Ovary (tissue), 7 donors: Measurements from ENCODE around the gene SPACA9.

DNA sequence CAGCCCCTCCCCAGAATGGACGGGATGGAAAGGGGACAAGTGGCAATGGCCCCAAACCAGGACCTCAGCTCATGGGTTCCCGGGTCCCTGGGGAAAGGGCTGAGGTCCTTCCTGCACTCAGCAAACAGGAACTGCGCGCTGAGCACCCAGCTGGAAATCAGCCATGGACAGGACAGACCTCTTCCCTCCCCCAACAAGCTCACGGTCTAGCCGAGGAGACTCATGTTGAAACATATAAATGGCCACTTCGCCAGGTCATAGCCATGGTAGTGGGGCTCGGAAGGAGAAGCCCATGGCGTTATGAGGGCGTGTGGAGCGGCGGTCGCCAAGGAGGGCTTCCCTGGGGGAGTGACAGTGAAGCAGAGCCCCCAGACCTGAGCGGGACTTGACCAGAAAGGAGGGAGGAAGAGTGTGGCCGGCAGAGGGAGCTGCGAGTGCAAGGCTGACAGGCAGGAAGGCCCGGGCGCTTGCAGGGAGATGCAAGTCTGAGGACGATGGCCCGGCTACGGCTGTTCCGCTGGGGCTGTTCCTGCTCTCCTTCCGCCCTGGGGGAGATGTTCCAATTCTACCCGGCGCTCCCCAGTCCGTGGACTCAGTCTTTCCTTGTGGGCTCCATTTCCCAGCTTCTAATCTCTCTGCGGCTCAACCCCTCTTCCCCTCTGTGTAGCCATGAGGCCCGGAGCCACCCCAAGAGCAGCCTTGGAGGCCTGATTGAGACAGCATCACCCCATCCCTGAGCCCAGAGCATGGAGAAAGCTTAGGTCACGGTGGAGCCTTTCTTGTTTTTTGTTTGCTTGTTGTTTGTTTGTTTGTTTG is 43.9 kb upstream of the PRRC2B start:
- PRO-cap, 7 experiments: no peak in any of the 7 experiments
- RAMPAGE, long total RNA, 2 experiments: no peak in any of the 2 experiments

DNA sequence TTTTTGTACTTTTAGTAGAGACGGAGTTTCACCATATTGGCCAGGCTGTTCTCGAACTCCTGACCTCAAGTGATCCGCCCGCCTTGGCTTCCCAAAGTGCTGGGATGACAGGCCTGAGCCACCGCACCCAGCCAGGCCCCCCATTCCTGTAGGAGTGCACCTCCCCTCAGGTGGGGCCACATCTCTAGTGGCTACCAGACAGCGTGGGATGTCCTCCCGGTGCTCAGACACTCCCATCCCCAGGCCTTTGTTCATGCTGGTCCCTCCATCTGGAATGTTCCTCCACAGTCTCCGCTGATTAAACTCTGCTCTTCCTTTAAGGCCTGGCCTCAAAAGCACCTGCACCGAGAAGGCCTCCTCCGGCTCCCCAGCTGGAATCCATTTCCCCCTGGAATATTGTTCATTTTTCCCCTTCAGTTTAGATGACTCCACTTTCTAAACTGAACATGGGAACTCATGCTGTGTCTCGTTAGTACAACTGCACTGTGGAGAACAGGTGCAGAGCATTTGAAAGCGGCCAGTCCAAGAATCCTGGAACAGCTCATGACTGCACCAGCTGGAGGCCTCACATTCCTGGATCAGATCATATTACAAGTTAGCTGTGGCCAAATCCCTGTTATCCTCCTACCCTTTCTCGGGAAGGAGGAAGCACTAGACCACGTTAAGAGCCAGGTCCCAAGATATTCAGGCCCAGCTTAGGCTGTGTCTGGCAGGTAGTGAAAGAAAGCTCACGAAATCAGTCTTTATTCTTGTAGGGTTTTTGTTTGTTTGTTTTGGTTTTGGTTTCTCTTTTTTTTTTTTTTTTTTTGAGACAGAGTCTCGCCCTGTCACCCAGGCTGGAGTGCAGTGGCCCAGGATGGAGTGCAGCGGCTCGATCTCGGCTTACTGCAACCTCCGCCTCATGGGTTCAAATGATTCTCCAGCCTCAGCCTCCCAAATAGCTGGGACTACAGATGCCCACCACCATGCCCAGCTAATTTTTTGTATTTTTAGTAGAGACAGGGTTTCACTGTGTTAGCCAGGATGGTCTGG is 10.8 kb upstream of the PRRC2B start:
- PRO-cap, 7 experiments: peak in 2 of 7 experiments; most common plus-strand start position 683 of the sequence (in 2)
- RAMPAGE, long total RNA, 2 experiments: no peak in any of the 2 experiments

DNA sequence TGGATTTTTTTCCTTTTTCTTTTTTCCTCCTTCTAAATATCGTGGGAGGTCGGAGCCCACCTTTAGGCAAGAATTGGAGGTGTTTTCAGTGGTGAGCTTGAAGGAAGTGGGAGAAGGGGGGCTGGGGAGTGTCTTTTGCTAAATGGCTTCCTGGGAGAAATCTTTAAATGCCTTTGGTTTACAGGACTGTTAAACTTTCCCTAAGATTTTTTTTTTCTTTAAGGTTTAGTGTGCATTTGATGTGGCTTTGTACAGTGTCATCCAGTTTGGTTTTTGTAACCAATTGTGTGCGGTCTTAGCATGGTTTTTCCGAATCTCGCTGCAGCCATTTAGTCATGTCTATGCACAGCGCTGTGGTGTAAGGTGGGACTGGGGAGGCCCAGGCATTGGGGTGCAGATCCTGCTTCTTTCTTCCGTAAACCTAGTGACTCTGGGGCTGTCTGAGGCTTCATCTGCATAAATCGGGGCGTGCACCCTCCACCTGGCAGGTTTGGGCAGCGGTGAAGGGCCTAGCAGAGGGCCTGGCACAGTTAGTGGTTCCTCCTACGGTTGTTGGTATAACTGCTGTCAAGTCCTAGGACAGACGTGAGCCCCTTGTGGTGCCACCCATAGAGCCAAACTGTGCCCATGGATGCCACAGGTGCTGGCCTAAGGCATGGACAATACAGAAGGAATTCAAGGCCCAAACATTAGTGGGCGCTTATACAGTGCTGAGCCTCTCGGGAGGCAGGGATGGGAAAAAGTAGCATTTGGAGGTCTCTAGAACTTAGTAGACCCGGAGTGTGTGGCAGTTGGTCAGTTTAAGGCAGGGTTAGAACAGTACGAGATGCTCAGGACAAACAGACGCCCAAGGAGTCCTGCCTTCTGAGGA is 1.4 kb downstream of the PRRC2B start:
- PRO-cap, 7 experiments: peak in 2 of 7 experiments; most common minus-strand start position 75 of the sequence (in 2)
- RAMPAGE, long total RNA, 2 experiments: no peak in any of the 2 experiments

- PRO-cap, 7 experiments: no peak in any of the 7 experiments
- RAMPAGE, long total RNA, 2 experiments: no peak in any of the 2 experiments
These were observed 53.1 kb downstream of the PRRC2B start for GRCh38 chr9:131446885-131447527.

- PRO-cap, 7 experiments: no peak in any of the 7 experiments
- RAMPAGE, long total RNA, 2 experiments: no peak in any of the 2 experiments
These were observed 47.8 kb upstream of the POMT1 start for GRCh38 chr9:131454963-131455245.

DNA sequence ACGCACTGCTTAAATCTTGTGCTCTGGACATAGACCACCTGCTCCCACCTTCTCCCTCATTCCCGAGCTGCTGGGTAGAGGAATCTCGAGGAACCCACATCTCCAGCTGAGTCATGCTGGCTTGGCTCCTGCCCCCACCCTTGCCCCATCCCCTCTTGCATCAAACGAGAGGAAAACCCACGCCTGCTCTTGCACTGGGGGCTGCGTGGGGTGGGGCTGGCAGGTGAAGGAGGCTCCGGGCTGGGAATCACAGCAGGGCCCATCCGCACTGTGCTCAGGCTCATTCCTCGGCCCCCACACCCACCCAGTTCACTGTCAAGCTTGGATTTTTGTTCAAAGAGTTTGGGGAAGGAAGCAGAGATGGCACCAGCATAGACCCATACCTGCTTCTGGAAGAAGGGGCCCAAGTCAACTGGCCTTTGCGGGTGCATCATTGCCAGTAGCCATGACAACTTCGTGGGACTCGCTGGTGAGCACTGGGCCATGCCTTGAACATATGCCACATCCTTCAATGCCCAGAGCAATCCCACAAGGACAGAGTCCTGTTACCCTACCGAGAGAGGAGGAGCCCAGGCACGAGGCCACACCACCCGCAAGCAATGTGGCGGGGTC is 48.3 kb downstream of the PRRT1B start:
- PRO-cap, 7 experiments: no peak in any of the 7 experiments
- RAMPAGE, long total RNA, 2 experiments: no peak in any of the 2 experiments

DNA sequence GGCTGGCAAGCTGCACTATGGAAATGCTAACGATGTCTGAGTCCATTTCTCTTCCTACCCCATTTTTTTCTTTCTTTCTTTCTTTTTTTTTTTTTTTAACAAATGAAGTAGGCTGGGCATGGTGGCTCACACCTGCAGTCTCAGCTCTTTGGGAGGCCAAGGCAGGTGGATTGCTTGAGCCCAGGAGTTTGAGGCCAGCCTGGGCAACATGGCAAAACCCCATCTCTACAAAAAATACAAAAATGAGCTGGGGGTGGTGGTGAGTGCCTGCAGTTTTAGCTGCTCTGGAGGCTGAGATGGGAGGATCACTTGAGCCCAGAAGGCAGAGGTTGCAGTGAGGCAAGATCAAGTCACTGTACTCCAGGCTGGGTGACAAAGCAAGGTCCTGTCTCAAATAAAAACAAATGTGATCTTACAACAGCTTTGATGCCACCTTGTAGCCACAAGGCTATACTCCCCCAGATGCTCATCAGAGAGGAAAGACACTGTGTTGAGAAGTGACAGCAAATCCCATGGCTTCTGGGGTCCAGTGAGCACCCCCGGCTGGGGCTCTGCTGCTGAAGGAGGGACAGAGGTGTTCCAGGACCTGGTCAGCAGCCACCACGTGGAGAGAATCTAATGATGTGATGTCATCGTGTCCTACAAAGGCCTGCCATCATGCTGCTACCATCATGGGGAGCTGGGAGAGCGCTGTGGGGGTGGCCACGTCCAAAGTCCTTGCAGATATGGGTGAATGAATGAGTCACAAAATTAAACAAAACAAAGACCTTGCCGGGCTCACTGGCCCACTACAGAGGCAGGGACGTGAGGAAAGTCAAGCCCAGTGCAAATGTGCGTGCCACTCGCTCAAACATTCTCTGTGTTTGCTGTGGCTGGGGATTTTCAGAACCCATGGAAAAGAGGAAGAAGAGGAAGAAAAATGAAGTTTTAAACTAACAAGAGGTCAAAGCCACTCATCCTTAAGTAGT is 60.6 kb downstream of the PRRT1B start:
- PRO-cap, 7 experiments: no peak in any of the 7 experiments
- RAMPAGE, long total RNA, 2 experiments: no peak in any of the 2 experiments

DNA sequence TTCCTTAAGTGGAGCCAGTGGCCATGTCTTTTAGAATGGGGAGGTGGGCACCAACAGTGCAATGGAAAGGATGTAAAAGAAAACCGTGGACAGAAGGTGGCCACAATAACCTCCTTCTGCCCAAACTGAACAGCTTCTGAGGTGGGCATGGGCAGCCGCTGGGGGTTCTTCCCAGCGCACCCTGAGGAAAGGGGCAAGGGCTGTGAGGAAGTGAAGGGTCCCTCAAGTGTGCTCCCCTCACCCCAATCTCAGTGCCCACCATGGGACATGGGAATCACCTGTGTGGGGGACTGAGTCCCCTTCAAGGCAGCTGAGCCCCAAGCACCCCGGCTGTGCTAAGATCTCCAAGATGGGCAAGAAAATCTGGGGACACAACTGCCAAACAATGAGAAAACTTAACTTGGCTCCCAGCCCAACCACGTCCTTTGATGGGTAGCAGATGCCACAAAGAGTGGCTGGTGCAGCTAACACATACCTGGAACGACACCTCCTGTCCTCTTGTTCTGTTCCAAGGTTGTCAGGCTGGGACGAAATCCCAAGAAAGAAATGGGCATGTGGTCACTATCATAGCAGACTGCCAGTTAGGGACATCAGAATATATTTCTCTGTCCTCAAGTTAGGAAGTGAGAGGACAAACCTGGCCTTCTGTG is 63.7 kb downstream of the RAPGEF1 start:
- PRO-cap, 7 experiments: no peak in any of the 7 experiments
- RAMPAGE, long total RNA, 2 experiments: no peak in any of the 2 experiments

GRCh38 chr9:131681466-131682232 is 58.2 kb downstream of the RAPGEF1 start:
- PRO-cap, 7 experiments: no peak in any of the 7 experiments
- RAMPAGE, long total RNA, 2 experiments: no peak in any of the 2 experiments

- PRO-cap, 7 experiments: no peak in any of the 7 experiments
- RAMPAGE, long total RNA, 2 experiments: no peak in any of the 2 experiments
These were observed 14.7 kb downstream of the RAPGEF1 start for GRCh38 chr9:131725123-131725645.

- PRO-cap, 7 experiments: no peak in any of the 7 experiments
- RAMPAGE, long total RNA, 2 experiments: no peak in any of the 2 experiments
These were observed 5.7 kb downstream of the RAPGEF1 start for GRCh38 chr9:131733961-131734726.

- PRO-cap, 7 experiments: no peak in any of the 7 experiments
- RAMPAGE, long total RNA, 2 experiments: no peak in any of the 2 experiments
These were observed 23.8 kb downstream of the NTNG2 start for GRCh38 chr9:132185605-132186190.

- PRO-cap, 7 experiments: no peak in any of the 7 experiments
- RAMPAGE, long total RNA, 2 experiments: no peak in any of the 2 experiments
These were observed 60.9 kb downstream of the GTF3C4 start for GRCh38 chr9:132731241-132731574.

DNA sequence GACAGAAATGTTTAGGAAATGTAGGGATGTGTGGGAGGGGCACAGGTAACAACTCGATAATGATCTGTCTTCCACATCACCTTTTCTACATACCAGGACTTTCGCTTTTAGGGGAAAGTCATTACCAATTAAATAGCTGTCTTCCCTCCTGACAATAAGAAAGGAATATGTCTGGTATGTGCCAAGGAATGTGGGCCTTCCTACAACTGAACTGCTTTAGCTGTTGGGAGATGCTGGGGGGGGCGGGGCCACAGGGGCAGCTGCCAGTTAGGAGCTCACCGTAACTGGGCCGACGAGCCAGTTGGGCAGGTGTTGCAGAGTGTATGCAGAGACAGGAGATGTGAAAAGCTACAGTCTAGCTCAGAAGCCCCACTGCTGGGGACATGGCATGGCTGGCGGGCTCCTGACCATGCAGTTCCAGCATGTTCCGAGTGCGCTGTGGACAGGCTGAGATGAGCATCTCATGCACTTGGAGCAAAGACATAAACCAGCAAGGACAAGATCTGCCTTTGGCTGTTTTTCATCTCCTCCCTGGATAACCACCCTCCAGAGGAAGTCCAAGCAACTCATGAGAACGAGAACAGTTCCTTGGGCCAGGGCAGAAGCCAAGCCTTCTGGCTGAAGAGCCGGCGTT is 71.0 kb downstream of the AK8 start:
- PRO-cap, 7 experiments: no peak in any of the 7 experiments
- RAMPAGE, long total RNA, 2 experiments: no peak in any of the 2 experiments

DNA sequence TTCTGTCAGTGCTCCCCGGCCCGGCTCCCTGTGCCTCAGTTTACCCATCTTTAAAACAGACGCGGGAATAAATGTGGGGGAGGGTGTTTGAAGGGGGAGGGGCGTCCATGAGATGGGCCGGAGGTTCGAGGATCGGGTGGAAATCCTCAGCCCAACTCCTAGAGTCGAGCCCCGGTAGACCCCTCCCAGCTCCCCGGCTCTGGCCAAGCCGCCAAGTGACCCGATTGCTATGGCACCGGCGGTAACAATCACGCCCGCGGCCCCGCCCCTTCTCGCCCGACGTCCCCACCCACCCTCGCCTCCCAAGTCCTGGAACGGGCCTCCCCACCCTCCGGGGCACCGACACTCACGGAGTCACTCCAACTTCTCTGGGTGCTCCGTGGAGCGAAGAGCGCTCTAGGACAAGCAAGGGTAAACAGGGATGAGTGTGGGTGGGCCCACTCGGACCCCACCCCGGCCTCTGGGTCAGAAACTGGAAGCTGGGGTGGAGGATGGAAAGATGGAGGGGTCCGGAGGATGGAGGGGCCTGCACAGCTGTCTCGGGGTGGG is at the start of gene SPACA9:
Gene SPACA9 (plus strand): TSS at position 295 of the 549 bp plus-strand sequence.
- PRO-cap, 7 experiments: peak in 7 of 7 experiments; most common plus-strand start position 314 of the sequence (in 2); most common minus-strand start position 217 of the sequence (in 7)
- RAMPAGE, long total RNA, 2 experiments: no peak in any of the 2 experiments

GRCh38 chr9:132942059-132942305 is 2.4 kb downstream of the TSC1 start:
- PRO-cap, 7 experiments: no peak in any of the 7 experiments
- RAMPAGE, long total RNA, 2 experiments: no peak in any of the 2 experiments

- PRO-cap, 7 experiments: no peak in any of the 7 experiments
- RAMPAGE, long total RNA, 2 experiments: no peak in any of the 2 experiments
These were observed 11.0 kb upstream of the CEL start for GRCh38 chr9:133050644-133051346.

DNA sequence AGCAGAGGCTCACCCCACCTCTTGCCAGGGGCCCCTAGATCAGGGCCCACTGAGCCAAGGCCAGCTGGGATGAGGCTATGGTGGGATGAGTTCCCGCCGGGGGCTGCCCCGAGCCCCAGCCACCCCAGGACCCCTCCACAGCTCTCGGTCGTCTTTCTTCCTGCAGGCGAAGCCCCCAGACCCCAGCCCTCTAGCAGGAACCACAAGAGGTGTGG is 11.8 kb downstream of the RALGDS start:
- PRO-cap, 7 experiments: no peak in any of the 7 experiments
- RAMPAGE, long total RNA, 2 experiments: no peak in any of the 2 experiments

GRCh38 chr9:133116387-133117122 is 4.5 kb downstream of the RALGDS start:
- PRO-cap, 7 experiments: no peak in any of the 7 experiments
- RAMPAGE, long total RNA, 2 experiments: no peak in any of the 2 experiments

DNA sequence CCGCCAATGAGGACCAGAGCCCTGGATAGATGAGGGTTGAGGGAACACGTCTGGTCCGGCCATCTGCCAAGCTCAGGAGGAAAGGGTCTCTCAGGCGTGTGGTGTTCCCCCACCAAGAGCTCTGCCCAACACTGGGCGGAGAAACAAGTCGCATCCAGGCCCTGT is 1.5 kb downstream of the RALGDS start:
- PRO-cap, 7 experiments: no peak in any of the 7 experiments
- RAMPAGE, long total RNA, 2 experiments: no peak in any of the 2 experiments